ENCODE data around the gene PRAC1.

- PRO-cap, result no peak
Measured at GRCh38 chr17:47276358-47276854, 22.8 kb downstream of the ITGB3 start.

GRCh38 chr17:47276855-47277423, 23.3 kb downstream of the ITGB3 start:
- PRO-cap, result no peak

DNA sequence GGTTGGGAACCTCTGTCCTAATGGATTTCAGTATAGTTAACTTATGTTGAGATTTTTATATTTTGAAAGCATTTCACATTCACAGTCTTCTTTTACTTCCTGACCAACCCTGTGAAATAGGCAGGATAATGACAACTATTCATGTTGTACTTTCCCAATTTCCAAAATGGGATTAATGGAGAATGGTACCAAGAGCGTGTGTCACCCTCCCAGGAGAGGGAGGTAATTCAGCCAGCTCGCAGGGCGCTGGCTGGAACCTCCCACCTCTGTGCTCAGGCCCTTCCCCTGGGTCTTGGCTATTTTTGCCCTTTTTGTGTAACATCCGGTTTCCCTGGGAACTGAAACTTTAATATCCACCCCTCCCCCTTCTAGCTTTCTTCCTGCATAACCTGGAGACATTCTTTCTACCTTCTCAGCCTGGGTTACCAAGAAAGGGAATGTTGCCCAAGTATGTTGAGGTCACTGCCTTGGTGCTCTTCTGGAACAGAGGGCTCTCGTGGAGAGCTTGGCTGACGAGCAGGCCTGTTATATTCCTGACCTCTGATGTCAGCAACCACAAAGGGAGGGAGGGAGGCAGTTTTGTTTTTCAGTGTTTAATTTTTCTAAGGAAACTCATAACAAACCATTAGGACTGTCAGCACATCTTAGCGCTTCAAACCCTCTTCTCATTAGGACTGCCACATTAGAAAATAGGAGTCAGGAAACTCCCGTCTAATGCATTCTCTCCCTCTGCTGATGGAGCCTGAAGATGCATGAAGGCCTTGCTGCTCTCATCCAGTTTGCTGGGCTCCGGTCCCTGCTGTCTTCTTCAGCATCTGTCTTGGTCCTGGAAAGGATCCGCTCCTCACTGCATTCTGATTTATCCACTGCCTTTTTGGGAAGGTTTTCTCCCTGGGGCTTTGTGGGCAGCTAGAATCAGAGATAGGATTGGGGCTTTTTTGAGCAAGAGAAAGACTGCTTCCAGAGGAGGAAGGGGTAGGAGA, 25.6 kb downstream of the ITGB3 start:
- PRO-cap, result bidirectional peak, plus-strand start outside the sequence, minus-strand start at position 817 of the sequence

DNA sequence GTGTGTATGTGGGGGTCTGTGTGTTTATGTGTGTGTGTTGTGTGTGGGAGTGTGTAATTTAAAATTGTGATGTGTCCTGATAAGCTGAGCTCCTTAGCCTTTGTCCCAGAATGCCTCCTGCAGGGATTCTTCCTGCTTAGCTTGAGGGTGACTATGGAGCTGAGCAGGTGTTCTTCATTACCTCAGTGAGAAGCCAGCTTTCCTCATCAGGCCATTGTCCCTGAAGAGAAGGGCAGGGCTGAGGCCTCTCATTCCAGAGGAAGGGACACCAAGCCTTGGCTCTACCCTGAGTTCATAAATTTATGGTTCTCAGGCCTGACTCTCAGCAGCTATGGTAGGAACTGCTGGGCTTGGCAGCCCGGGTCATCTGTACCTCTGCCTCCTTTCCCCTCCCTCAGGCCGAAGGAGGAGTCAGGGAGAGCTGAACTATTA, 13.4 kb upstream of the EFCAB13 start:
- PRO-cap, result no peak

- PRO-cap, result no peak
Measured at GRCh38 chr17:47686669-47687656, 7.0 kb upstream of the TBKBP1 start.

DNA sequence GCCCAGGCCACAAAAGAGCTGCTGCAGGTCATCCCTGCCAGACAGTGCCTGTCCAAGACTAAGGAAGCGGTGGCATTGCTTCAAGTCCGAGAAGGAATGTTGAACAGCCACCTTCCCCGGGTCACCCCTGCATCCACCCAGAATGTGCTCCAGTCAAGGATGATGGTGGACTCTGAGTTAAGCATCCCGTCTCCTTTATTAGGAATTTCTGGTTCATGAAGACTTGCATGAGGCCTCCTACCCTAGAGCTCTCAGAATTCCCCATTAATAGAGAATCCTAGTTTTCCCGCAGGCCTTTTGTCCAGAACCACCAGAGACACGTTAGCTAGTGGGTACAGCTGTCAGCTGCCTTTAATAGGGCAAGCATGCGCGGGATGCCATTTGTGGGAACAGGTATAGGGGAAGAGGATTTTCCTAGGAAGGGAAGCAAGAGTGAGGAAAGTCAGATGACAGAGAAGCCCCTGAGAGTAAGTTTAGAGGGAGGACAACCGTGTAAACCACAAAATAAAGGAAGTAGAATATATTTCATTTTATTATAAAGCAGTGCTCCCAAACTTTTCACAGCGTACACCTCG, 1.4 kb upstream of the OSBPL7 start:
- PRO-cap, result no peak

DNA sequence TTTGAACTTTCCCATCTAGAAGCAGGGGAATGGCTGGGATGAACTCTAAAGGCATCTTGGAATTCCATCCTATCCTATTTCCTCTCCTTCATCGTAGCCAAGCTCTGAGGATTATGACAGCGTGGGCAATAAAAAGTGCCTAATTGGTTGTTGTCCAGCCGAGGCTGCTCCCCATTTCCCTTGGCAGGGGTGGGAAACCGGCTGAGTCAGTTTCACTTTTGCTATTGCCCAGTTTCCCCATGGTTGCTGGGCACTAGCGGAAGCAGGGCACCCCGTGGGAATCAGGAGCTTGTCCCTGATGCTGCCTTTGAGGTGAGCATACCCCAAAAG, 13.8 kb upstream of the SP2 start:
- PRO-cap, result no peak

DNA sequence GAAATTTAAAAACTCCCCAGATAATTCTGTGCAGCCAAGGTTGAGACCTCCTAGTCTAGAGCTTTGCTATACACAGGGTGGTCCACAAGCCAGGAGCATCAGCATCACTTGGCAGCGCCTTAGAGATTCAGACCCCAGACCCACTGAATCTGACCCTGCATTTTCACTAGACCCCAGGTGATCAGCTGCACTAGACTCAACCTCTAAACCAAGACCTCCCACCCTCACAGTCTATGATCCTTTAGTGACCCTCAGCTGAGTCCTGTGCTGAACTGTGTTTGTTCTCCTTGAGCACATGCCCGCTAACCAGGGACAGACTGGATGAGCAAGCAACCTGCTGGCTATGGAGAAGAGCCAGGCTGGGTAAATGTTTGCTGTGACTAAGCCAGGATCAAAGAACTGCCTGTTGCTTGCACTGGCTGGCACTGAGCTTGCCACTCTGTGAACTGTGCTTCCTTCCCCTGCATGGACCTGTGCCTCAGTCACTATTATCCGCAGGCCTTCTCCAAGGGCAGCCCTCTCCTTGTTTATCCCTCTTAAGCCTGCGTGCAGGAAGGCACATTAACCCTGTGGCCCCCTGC, 7.2 kb downstream of the PNPO start:
- PRO-cap, result no peak

GRCh38 chr17:47953129-47953455, 4.6 kb downstream of the PRR15L start:
- PRO-cap, result no peak

GRCh38 chr17:48053839-48054894, 6.0 kb downstream of the NFE2L1 start:
- PRO-cap, result no peak

DNA sequence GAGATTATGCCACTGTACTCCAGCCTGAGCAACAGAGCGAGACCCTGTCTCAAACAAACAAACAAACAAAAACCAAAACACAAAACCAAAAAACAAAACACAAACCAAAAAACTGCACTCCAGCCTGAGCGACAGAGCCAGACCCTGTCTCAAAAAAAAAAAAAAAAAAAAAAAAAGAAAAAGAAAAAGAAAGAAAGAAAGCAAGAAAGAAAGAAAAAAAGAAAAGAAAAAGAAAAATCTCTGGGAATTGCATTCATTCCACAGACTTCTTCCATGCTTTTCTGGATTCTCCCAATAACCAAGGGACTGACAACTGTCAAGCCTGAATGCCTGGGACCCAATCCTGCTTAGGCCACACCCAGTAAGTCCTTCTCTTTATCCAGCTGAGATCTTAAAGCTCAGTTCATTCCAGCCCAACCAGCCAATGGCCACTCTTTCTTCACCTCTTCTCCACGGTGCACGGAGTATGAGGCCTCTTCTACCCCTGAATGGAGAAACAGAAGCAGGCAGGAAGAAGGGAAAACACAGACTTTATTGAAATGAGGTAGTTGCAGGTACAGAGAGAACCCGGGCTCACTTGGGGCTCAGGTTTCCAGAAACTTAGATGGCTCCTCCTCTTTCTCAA, 2.7 kb downstream of the HOXB1 start:
- PRO-cap, result no peak

GRCh38 chr17:48553677-48554889, 9.2 kb upstream of the HOXB2 start:
- PRO-cap, result no peak

- PRO-cap, result no peak
Measured at GRCh38 chr17:48564750-48565446, 13.3 kb downstream of the HOXB4 start.

GRCh38 chr17:48579757-48580867, 2.0 kb upstream of the HOXB4 start:
- PRO-cap, result unidirectional peak, minus-strand start at chr17:48579926

GRCh38 chr17:48586765-48587164, 3.3 kb downstream of the HOXB3 start:
- PRO-cap, result no peak

- PRO-cap, result no peak
Measured at GRCh38 chr17:48630789-48631921, 5.0 kb upstream of the HOXB9 start.

DNA sequence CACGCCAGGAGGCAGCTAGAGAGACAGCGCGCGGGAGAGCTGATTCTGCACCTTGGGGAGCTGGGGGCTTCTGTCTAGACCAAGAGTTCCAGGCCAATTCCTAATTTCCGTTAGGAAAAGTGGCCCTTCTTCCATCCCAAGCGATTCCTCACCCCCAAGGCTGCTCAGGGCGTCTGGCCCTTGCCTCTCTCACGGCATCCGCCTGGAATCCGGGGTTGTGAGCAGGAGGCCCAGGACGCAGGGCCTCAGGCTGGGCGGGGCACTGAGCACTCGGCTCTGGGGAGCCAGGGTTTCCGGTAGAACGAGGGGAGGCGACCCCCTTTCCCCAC, 19.8 kb upstream of the HOXB9 start:
- PRO-cap, result no peak

DNA sequence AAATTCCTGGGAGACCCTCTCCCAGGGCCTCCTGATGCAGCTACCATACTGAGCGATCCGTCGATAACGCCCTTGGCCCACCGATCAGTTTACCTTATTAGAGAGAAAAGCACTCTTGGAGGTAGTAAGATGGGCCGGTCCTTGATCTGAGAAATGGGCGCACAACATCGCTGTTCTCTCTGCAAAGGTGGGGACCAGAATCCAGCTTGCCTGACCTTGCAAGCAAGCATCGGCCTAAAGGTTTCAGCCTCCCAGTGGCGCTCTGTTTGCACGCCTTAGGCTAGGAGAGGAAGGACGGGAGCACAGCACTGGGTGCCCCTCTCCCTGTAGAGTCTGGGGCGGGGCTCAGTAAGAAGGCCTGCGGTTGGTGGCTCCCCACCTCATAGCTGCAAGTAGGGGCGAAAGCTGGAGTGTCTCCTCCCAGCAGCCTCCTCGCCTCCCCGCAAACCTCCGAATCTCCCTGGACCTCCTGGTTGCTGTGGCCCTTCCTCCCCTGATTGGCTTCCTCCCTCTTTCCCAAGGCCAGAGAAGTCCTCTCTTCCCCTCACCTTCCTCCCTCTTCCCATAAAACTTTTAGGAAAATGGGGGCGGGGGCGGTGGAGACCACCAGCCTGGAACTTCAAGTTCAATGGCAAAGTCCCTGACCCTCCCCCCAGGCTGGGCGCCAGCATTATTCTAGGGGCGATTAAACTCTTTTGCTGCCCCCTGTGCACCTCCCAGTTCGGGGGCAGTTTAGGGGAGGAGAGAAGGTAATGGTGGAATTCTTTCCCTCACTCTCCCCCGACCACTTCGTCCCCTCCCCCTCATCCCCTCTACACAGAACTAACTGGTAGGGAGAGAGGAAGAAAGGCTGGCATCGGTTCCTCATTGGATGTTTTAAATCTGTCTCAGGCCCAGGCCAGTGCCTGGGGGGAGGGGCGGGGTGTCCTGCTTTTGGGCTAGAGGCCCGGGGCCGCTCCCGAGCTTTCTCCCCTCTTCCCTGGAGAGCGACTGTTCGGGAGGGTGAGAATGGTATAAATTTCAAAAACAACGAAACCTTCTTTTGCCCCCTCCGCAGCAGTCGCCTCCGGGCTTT, at the start of gene PRAC1:
PRAC1 (minus strand) TSS at position 294 of the 1,075 bp plus-strand sequence.
- PRO-cap, result no peak

DNA sequence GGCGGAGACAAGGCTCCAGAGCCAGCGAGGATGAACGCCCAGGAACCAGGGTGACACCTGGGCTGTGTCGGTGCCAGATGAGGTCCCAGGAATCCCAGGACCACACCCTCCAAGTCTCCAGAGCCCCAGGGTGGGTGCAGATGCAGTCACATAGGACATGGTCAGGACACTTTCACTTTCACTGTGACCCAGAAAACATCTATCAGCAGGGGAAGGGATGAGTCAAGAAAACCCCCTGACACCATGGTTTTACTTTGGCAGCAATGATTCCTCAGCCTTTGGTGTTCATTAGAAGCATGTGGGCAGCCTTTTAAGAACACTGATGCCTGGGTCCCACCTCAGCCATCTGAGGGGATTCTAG, 25.4 kb downstream of the TTLL6 start:
- PRO-cap, result no peak

DNA sequence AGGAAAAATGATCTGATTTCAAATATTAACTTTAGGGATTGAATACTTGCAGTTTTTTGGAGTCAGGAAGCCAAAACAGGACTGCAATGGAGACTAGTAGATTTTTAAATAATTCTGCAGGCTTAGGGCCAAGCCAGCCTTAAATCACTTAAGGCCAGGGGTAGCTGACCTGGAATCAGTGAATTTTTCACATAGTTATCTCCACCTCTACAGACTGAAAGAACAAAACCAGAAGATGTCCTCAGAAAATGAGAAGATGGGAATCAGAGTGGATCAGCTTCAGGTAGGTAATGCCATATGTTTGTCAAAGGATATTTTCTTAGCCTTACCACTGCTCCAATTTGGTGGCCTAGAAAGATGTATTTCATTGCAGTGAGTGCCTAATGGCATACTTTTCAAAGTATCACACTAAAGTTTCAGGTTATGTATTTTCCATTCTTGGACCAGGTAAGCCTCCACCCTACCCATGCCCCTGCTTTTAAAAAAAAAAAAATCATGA, 20.6 kb downstream of the CALCOCO2 start:
- PRO-cap, result no peak